ENCODE results near the genes SRGAP1, XPOT and TBC1D30.

GRCh38 chr12:63844200-63844948 is at the start of gene SRGAP1:
Gene SRGAP1 (plus strand): TSS chr12:63844700.
- RRBS = 2% methylated on average over 29 of the region's 62 CpGs

DNA sequence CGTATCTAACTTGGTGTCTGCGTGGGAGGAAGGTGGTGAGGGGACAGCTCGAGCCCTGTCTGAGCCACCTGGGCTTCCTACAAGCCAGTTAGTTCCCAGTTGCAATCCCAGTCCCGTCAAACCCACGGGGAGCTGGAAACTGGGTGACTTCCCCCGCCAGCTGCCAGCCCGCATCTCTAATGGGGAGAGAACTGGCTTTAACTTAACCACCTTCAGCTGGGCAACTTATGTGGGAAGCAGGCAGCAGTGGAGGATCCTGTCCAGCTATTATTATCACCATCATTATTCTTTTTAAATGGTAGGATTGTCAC is 404 bp downstream of the SRGAP1 start:
- RRBS = no CpG with 5 or more reads among the region's 7 CpGs

- RRBS = no CpG with 5 or more reads among the region's 14 CpGs
These were observed 74.1 kb downstream of the SRGAP1 start for GRCh38 chr12:63918136-63919453.

- RRBS = no CpG with 5 or more reads among the region's 6 CpGs
These were observed 115.6 kb downstream of the SRGAP1 start for GRCh38 chr12:63960096-63960448.

DNA sequence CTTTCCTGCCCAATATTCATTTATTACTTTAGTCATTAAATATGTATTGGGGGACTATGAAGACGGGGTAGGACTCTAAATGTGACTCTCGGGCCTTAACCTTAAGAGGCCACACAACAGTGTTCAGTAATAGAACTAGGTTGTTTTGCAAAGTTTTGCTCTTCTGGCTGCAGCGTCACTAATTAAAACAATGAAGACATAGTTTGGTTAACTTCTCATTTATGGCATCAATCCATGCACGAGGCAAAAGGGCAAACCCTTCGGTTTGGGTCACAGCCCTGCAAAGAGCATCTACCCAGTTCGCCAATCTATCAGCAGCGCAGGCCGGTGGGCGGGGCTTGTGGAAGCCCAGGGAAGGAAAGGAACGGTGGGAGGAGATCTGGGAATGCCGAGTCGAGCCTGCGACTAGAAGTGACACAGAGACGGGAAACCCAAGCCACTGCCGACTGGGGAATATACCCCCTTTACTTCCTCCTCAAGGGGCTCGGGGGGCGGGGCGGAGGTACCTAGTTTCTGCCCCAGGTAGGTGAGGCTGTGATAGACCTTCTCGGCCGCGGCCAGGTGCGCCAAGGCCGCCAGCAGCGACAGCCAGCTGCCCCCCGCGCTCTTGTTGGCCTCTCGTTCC is 487 bp downstream of the KICS2 start:
- RRBS = no CpG with 5 or more reads among the region's 27 CpGs

DNA sequence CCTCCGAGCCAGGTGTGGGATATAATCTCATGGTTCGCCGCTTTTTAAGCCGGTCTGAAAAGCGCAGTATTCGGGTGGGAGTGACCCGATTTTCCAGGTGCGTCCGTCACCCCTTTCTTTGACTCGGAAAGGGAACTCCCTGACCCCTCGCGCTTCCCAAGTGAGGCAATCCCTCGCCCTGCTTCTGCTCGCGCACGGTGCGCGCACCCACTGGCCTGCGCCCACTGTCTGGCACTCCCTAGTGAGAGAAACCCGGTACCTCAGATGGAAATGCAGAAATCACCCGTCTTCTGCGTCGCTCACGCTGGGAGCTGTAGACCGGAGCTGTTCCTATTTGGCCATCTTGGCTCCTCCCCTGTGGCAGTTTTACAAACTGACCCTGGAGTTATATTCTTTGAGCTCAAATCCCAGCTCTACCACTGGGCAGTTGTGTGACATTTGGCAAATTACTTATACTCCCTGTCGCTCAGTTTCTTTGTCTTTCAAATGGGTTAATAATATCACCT is 71.0 kb upstream of the KICS2 start:
- RRBS = no CpG with 5 or more reads among the region's 26 CpGs

DNA sequence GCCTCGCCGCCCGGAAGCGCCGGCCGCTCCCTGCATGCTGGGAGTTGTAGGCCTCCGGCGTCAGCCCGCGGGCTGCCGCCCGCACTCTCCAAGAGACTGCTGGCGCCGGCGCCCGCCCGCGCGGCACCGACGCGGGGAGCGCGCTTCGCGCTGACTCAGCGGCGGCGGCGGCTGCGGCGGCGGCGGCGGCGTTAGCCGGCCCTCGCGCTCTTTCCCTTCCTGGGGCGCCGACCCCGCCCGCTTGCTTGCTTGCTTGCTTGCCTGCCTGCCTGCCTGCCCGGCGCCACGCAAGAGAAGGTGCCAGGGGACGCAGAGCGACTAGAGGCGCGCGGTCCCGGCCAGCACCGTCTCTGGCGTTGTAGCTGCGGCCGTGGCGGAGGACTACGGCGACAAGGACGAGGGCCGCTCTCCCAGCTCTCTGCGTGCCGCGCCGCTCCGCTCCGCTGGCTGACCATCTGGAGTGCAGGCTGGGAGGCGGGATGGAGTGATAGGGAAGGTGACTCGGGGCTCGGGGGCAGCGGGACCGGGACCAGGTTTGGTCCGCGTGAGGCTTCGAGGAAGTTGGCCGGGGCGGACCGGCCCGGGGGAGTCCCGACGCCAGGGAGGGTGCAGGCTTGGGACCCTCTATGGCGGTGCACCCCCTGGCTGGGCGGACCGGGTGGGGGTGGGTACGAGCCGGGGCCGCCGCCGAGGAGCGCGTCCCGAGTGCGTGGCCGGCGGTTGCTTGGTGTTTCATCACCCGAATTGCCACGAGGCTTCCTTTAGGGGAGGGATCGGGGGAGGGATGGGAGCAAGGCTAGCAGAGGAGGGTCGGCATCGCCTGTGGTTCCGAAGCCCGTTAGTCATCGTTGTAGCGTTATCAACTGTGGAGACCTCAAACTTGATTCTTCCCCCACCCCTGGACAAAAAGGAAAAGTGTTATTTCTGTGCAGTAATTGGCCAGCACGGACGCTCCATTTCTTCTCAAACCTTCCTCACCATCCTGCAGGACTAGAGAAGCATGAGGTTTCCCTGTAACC is at the start of gene XPOT:
TSS of gene XPOT (plus strand) at position 84 of the 1,019 bp plus-strand sequence.
- RRBS = 1% methylated on average over 39 of the region's 106 CpGs

- RRBS = no CpG with 5 or more reads among the region's 10 CpGs
These were observed 831 bp downstream of the TBK1 start for GRCh38 chr12:64452686-64453216.

- RRBS = no CpG with 5 or more reads among the region's 2 CpGs
These were observed 73.1 kb upstream of the RASSF3 start for GRCh38 chr12:64537235-64537553.

- RRBS = 98% methylated on average over 4 of the region's 37 CpGs
These were observed 67.2 kb upstream of the RASSF3 start for GRCh38 chr12:64543115-64543526.

GRCh38 chr12:64679139-64680103 is 69.1 kb downstream of the RASSF3 start:
- RRBS = no CpG with 5 or more reads among the region's 16 CpGs

DNA sequence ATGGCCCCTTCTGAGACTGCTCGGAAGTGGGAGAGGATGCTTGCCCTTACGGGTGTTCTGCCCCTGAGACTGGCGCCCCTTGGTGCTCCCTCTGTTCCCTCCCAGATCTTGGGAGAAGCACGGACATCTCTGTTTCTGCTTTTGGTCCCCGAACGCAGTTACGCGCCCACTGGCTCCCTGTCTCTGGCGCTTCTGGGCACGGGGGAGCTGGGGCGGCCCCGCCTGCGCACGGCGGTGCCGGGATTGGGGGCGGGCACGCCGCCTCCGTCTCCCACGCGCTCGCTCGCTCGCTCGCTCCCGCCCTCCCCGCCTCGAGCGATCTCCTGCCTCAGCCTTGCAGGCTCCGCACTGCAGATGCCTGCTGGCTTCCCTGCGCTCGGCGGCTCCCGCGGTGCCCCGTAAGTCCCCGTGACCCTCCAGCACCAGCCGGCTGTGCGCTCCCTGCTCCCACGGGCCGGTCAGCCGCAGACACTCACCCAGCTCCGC is at the start of gene TBC1D30:
TSS of gene TBC1D30 (plus strand) at position 331 of the 486 bp plus-strand sequence.
- RRBS = 3% methylated on average over 3 of the region's 44 CpGs

GRCh38 chr12:65238270-65239149 is 40.0 kb upstream of the MSRB3 start:
- RRBS = no CpG with 5 or more reads among the region's 4 CpGs

DNA sequence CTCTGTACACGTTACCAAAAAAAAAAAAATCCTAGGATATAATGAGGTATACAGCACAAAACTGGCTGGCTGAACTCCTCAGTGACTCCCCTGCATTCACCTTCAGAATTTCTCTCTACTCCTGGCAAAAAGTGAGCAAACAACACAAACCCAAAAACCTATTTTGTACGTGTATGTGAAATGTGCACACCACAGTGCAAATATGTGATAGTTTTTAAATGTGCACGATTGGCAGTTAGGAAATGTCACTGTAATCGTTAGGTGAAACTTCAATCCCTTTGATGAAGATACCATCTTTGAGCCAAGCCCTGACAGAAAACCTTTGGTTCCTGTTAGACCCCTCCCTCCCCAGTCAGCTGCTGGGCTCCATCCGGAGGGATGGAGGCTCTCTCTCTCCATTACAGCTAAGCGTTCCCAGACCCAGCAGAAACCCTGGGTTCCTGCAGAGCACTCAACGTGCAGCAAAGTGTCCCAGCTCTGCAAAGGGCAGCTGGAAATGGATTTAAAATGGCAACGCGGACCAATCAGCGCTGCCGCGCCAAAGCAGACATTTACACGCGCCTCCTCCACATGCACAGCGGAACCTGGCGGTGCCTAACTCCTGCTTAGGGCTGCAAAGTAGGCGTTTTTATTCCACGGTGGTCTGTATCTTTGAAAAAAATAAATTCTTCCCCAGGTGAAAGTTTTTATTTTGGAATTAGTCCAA is 1.6 kb upstream of the HMGA2 start:
- RRBS = no CpG with 5 or more reads among the region's 18 CpGs

GRCh38 chr12:65926388-65927042 is 102.2 kb downstream of the HMGA2 start:
- RRBS = no CpG with 5 or more reads among the region's 6 CpGs

GRCh38 chr12:66152666-66153188 is 17.1 kb downstream of the TMBIM4 start:
- RRBS = no CpG with 5 or more reads among the region's 1 CpG

DNA sequence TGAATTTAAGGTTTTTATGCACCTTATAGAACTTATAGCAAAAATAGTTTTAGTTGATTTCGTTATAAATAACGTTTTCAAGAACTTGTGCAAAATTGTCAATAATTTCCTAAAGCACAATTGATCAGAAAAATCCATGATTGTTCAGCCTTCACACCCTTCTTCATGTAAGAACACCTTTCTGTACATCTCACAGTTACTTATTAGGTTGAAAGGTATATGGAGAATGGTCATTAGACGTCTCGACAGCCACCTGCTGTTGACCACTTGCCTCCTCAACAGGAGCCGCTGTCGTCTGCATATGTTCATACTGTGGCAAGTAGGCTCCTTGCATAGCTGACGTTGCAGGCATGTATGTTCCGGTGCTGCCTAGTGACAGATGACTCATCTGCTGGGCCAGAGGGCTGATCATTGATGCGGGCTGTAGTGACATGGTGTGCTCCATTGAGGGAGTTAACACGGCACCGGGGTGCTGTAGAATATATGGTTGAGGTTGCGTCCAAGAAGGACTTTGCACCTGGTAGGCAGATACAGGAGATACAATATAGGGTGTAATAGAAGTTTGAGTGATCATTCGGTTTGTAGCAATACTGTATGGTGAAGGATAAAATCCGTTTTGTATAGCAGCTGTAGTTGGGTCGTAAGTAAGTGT is 45.0 kb downstream of the IRAK3 start:
- RRBS = 56% methylated on average over 3 of the region's 15 CpGs

GRCh38 chr12:67269074-67269198 is 222 bp upstream of the CAND1 start:
- RRBS = no CpG with 5 or more reads among the region's 6 CpGs

GRCh38 chr12:67269716-67270716 is 858 bp downstream of the CAND1 start:
- RRBS = 2% methylated on average over 7 of the region's 53 CpGs

- RRBS = no CpG with 5 or more reads among the region's 1 CpG
These were observed 28.3 kb downstream of the CAND1 start for GRCh38 chr12:67297351-67297929.